ENCODE measurements around the genes NR2C2 and BTD.

- PRO-cap, result no peak
Observed at GRCh38 chr3:14852720-14852957, 33.9 kb downstream of the FGD5 start.

DNA sequence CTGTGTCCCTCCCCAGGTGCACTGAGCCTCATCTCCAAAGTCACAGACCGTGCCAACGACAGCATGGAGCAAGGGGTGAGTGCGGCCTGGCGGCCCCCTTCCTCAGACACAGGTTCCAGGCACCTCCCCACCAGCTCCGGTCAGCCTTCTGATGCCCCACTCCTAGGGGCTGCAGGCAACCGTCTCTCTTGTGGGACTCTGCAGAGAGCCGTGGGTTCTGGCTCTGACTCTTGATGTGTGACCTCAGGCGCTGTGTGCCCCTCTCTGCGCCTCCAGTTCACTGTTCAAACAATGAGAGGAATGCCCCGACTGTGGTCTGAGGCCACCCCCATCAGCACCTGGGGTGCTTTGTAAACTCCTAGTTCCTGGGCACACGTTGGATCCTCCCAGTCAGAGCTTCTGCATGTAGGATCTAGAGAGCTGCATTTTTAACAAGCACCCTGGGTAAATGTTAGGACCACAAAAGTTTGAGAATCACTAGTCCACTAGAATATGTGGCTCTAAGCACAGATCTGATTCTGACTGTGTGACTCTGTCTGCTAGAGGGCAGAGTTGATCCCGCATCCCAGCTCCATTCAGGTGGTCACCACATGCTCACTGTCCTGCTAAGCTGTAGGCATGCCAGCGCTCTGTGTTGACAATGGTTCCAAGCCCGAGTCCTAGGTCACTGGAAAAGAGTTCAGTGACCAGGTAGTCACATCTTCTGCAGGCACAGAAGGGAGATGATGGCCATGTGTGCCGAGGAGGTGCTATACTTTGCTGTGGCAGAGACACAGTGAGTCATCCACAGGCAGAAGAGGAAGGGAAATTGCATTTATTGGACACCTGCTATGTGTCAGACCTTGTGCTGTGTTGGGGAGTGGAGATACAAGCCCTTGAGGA lies 46.2 kb upstream of the NR2C2 start:
- PRO-cap, result no peak

- PRO-cap, result unidirectional peak, plus-strand start at chr3:14947101; bidirectional peak, plus-strand start at chr3:14947152, minus-strand start at chr3:14947187; bidirectional peak, plus-strand start at chr3:14947239, minus-strand start at chr3:14947211; bidirectional peak, plus-strand start at chr3:14947583, minus-strand start at chr3:14947465
Observed at GRCh38 chr3:14947035-14947775, at the start of gene NR2C2. Gene NR2C2 (plus strand): TSS chr3:14947583.

- PRO-cap, result no peak
Observed at GRCh38 chr3:14959004-14959902, 11.9 kb downstream of the NR2C2 start.

DNA sequence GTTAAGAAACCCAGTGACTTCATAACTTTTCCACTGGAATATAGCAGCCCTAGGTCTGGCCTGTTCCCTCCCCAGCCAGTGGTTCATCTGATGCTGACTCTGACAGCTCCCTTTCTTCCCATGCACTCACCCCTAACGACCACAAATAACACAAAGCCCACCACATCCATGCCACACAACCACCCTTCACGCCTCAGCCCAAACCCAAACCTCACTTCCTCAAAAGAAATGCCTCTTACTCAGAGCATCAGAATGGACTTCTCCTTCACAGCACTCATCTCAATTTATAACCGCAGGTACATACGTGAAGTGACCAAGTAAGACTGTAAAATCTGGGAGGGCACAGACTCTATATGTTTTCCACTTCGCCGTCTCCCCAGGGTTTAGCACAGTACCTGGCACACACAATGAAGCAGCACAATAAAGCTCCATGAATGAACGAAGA lies 1.0 kb downstream of the RBSN start:
- PRO-cap, result no peak

DNA sequence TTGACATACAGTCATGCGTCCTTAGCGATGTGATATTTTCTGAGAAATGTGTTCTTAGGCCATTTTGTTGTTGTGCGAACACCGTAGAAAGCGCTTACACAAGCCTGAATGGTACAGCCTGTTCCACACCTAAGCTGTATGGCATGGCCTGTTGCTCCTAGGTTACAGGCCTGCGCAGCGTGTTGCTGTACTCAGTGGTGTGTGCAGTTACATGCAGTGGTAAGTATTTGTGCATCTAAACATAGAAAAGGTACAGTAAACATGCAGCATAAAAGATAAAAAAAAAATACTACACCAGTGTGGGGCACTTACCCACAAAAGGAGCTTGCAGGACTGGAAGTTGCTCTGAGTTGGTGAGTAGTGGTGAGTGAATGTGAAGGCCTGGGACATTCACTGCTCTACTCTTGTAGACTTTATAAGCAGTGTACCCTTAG lies 993 bp downstream of the CAPN7 start:
- PRO-cap, result no peak

- PRO-cap, result no peak
Observed at GRCh38 chr3:15234797-15235399, 28.9 kb downstream of the CAPN7 start.

DNA sequence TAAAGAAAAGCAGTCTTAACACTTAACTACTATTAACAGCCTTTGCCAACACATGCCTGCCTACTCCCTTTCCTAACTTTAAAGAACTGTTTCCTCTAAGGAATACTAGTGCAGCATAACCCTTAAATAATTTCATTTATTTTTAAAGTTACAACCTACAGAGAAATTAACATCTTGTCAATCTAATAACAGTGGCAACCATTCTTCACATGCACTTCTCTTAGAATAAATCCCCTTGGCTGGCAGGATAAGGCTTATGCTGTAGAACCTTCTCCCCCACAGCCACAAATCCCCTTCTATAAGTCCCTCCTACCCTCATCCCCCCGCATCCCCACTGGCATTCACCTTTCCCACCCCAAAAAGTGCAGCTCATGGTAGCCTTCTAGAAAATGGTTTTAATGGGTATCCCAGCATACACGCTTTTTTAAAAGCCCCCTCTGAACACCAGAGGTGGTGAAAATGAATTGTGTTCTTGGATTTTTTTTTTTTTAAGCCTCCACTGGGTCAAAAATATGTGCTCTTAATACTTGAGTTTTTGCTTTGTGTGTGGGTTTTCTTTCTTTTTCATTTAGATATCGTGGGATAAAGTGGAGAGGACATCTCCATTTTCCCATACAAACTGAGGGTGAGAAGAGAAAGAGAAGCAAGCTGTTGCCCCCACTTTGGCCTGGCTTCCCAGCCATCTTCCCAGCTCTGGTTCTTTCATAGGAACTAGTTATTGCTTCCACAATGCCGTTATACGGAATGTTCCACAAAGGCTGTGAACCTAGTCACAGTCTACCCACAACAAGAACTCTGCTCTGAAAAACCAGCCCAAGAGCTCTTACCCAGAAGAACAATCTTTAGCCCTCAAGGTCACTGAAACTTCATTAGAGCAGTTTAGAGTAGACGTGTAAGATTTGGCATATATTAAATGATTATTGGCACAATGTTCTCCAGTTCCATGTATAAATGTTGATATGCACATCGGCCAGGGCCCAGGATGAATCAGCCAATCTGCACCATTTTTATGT lies 49.4 kb downstream of the CAPN7 start:
- PRO-cap, result no peak

GRCh38 chr3:15498259-15498988 lies 23.1 kb downstream of the COLQ start:
- PRO-cap, result no peak

DNA sequence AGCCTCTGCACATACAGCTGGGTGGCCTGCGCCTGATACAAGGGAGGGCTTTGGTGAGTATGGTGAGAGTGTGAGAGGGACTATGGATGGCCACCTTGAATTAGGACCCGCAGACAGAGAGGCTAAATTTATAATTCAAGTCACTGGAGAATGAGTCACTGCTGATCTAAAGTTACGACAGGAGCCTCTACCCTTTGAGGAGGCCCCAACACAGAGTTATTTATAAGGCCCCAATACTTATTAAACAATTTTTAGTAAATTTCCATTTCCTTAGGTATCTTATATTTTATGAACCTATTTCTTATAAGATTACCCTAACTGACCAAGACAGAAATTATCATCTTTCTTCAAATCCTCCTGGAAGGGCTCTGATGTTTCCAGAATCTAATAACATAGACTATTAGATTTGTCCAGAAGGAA lies 2.6 kb upstream of the COLQ start:
- PRO-cap, result no peak

GRCh38 chr3:15601637-15602353 lies at the start of gene BTD:
Gene BTD (plus strand): TSS chr3:15601745.
- PRO-cap, result bidirectional peak, plus-strand start at chr3:15601801, minus-strand start at chr3:15601569; bidirectional peak, plus-strand start at chr3:15602003, minus-strand start at chr3:15601852

DNA sequence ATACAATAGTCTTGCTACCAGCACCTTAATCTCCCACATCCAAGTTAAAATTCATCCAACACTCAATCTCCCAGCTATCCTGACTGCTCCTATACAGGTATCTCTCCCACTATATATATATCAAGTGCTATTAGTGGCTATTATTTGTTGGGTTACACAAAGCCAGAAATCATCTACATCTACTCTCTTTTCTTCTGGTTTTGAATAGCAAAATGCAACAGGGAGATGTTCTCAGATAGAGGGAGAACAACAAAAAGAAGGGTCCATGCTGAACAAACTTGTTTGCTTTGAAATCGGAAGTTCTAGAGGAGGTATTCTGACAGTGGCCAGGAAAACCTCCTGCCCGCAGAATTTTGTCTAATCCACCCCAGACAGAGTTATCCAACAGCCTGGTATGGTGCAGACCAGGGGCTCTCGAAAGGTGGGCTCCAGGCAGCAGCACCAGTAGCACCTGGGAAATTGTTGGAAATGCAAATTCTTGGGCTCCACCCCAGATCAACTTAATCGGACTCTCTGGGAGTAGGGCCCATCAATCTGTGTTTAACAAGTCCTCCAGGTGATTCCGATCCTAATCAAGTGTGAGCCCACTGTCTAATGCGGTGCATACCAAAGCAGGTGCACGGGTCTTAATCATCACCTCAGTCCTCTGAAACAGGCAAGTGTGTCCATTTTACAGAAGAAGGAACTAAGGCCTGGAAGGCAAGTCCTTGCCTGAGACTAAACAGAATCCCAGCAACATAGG lies 51.3 kb downstream of the BTD start:
- PRO-cap, result no peak

DNA sequence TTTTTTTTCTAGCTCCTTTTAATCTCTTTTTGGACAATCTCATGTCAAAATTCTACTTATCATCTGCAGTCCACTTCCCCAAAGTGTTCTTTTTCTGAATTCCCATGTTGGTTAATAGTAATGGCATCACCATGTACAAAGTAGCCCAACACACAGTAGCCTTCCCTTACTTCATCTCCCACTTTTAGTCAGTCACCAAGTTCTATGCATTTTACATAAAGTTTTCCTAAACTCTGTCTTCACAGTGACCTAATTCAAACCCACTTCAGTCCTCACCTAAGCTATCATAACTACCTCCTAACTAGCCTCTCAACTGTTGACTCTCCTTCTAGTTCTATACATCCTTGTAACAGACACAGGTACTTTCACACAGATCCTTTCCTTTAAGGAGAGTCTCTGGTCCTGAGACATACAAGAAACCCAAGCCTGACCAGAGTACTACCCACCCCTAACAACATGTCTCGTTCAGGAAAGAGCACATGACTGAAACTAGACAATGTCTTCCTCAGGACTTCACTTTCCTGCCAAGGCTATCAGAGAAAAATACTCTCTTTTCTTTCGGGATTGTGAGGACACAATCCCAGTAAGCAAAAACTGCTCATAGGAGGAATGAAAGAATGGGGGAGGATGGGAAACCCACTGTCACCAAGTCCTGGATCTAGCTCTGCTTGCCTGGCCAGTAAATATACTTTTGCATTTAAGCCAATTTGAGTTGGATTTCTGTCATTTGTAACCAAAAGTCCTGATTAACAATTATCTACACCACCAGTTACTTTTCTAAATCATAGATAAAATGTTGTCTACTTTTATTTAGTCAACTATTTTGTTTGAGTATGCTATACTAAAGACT lies 11.4 kb upstream of the ANKRD28 start:
- PRO-cap, result no peak

- PRO-cap, result no peak
Observed at GRCh38 chr3:15828564-15829222, 30.9 kb upstream of the ANKRD28 start.

DNA sequence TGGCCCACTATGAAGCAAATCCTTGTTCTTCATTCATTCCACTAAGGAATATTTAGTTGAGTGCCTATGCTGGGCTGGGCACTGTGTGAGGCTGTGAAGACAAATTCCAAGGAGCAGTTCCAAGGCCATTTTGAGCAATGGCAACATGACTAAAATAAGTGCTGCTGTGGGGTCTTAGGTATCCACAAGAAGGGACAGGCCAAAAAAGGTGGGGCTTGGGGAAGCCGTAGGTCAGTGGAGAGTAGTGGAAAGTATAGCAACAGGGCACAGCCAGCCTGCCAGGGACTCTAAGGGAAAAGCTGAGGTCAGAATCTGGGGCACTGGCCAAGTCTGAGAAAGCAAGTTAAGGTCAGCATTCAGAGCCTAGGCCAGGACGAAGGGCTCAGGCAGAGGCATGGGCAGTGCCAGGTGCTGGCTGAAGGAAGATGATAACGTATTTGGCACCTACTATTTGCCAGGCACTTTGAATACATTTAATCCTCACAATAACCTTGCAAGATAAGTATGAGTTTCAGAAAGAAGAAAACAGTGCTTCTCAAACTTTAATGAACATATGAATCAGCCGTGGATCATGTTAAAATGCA lies 106.0 kb upstream of the ANKRD28 start:
- PRO-cap, result no peak

DNA sequence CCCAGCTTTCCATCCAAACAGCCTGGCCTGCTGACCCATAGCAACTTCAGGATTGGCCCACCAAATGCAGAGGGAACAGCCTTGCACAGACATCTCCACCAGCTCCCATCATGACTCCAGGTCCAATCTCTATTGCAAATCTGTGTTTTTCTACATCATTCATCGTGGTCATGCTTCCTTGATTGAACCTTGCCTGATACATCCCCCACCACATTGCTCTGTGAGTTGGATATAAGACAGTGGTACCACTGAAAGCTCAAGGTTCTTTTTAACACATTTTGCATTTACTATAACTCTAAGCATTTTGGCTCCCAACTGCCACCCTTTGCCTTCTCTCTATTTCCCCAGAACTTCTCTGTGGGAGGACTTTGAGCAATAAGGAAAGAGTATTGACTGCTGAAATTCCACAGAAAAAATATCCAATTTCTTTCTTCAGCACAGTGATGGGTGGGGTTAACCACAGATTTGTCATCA lies 114.7 kb upstream of the GALNT15 start:
- PRO-cap, result no peak

DNA sequence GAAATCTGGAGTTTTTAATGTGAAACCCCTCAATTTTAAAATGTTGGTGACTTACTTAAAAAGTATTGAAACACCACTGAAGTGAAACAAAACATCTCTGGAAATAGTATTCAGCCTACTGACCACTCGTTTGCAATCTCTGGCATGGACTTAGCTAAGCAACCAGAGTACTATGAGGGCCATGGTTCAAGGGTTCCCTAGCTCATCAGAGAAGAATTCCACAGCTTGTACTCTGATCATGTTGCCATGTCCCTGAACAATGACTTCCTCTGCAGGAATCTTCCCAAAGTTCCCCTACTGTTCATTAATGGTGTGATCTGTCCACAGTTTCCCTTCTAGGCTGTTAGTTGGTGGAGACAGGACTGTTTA lies 44.5 kb upstream of the GALNT15 start:
- PRO-cap, result no peak

DNA sequence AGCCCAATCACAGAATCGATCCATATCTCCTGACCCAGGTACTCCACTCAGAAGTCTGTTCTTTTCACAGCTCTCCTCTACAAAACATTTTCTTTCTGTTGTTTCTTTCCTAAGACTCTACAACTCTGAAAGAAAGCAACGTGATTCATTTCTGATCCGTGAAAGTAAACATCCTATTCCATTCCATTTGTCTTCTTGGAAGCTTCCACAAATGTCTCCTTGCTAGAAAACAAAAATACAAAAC lies 37.8 kb upstream of the GALNT15 start:
- PRO-cap, result no peak

DNA sequence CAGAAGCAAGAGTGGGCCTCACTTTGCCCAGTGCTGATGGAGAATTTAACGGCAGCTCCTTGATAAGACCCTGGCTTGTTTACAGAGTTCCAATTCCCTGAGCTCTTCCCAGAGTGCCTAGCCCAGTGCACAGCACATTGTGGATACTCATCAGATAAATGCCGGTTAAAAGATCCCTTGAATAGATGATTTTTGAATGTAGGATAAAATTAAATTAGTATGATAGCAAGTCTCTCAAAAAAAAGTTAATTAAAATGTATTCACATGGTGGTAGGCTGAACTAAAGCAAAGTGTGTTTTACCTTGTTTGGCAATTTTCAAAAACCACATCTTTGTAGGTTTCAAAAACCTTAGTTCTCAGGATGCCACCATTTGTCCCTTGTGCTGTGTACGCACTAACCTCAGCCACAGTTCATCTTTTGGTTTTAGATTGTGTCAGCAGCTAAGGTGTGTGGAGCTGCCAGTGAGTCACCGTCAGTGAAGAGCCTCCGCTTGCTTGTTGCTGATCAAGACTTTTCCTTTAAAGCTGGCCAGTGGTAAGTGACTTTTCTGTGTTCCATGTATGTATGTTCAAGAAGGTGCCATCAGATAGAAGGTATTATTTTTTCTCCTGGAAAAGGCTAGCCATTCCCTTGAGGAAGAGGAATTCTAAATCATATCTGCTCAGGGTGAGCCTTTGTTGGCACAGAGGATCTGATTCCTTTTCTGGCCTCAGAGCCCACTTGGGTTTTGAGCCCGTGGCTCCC lies 21.1 kb downstream of the OXNAD1 start:
- PRO-cap, result unidirectional peak, plus-strand start at position 462 of the sequence

- PRO-cap, result no peak
Observed at GRCh38 chr3:16418229-16418693, 95.2 kb downstream of the RFTN1 start.

Measured in mucosa of descending colon (tissue), 1 donor.